Foreskin keratinocyte (primary cell): Measurements from ENCODE around the genes PRKCSH, ELOF1, GET3 and CALR.

DNA sequence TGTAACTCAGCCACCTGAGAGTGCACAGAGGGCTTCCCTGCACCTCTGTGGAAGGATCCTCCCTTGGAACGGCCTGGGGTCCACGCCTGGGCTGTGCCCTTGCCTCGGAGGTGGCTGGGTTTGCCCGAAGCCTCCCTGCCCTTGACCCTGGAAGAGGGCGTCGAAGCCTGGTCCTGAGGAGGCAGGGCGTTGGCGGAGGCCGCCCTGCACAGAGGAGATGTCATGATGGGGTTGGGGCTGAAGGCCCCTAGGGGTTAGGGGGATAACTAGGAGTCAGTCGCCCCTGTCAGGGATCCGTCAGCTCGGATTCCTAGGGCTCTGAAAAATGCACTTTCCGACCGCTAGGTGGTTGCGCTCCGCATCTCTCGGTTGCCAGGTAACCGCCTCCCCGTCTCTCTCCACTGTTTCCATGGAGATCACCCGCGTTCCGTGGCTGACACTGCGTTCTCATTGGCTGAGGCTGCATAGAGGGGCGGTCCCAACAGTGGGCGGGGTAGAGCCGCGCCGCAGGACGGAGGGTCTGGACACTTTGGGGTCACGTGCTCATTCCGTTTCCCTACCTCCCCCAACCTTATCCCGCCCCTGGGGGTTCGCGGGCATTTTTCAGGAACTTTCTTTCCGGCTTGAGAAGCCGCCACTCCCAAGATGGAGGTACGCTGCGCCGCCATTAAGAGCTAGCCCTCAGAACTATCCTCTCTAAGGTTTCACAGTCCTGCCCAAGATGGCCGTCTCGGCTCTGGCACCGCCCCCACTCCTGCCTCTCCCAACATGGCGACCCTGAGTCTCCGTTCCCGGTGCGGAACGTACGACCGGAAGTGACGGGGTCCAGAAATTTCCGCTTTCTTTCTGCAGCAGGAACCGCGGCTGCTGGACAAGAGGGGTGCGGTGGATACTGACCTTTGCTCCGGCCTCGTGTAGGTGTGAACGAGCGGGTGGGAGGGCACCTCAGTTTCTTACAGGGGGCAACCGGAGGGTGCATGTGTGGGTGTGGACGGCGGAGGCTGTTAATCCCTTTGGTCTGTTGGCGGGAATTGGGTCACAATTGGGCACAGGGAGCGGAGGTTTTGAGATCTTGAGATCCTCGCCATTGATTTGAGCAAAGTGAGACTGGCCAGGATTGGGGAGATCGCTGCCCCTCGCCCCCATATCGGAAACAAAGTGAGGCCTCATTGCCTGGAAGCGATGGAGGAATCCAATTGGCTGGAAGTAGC is at the start of gene PRKCSH:
PRKCSH (plus strand) TSS at position 843 of the 1,211 bp plus-strand sequence.
- RAMPAGE, total RNA: start-site peak on the plus strand centred at position 857 of the sequence, 44 bp wide, 39 and 238 reads in 2 replicates

- RAMPAGE, total RNA: no peak
Measured at GRCh38 chr19:11479948-11480475, 834 bp downstream of the ELAVL3 start.

DNA sequence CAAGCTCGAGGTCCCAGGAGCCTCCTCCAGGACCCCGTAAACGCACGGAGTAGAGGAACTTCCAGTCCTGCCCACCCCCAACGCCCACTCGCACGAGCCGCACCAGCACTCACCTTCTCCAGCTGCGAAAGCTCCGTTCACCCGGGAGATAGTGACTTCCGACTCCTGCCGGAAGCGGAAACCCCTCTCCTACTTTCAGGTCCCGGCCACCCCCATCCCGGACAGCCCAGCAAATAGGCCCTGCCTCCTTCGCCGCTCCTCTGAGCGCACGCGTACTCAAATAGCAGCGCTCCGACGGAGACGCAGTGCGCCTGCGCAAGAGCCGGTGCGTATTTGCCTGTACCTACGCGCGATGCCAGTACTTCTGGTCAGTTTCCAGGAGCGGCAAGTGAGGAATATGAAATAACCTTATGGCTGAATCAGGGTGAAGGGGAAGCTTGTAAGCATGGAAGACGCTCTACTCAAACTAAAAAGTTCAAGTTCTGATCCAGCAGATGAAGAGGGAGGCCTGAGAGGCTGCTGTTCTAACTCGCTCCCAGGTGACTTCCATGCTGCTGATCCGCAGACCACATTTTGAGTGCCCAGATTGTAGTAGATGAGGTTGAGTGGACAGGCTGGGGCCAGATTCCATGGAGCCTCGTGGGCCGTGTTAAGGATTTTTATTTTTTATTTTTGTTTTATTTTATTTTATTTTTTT is at the start of gene ELOF1:
ELOF1 (minus strand) TSS at position 153 of the 697 bp plus-strand sequence.
- RAMPAGE, total RNA: no peak

DNA sequence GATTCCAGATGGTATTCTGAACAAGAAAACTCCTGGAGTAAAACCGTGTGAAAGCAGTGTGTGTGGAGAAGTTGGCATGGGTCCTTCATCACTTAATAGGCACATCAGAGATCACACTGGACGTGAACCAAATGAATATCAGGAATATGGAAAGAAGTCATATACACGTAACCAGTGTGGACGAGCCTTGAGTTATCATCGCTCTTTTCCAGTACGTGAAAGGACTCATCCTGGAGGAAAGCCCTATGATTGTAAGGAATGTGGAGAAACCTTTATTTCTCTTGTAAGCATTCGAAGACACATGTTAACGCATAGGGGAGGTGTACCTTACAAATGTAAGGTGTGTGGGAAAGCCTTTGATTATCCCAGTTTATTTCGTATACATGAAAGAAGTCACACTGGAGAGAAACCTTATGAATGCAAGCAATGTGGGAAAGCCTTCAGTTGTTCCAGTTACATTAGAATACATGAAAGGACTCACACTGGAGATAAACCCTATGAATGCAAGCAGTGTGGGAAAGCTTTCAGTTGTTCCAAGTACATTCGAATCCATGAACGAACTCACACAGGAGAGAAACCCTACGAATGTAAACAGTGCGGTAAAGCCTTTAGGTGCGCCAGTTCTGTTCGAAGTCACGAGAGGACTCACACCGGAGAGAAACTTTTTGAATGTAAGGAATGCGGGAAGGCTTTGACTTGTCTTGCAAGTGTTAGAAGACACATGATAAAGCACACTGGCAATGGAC is 19.6 kb downstream of the ZNF627 start:
- RAMPAGE, total RNA: no peak

GRCh38 chr19:11694446-11695299 is 44.1 kb downstream of the ZNF823 start:
- RAMPAGE, total RNA: no peak

DNA sequence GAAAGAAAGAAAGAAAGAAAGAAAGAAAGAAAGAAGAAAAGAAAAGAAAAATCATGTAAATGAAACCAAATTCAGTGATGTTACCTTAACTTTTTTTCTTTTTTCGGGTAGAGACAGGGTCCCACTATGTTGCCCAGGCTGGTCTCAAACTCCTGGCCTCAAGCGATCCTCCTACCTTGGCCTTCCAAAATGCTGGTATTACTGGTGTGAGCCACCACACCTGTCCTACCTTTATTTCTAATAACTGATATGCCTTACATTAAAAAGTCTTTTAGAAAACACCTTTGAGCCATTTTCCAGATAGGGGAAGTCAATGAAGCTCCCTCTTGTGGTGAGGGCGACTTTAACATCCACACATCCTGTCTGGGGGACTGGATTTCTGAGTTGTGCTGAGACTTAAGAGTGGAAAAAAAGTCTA is 2.1 kb upstream of the ZNF440 start:
- RAMPAGE, total RNA: no peak

- RAMPAGE, total RNA: no peak
Measured at GRCh38 chr19:11924434-11924813, 483 bp upstream of the ZNF700 start.

- RAMPAGE, total RNA: no peak
Measured at GRCh38 chr19:11965949-11966415, 1.1 kb downstream of the ZNF763 start.

DNA sequence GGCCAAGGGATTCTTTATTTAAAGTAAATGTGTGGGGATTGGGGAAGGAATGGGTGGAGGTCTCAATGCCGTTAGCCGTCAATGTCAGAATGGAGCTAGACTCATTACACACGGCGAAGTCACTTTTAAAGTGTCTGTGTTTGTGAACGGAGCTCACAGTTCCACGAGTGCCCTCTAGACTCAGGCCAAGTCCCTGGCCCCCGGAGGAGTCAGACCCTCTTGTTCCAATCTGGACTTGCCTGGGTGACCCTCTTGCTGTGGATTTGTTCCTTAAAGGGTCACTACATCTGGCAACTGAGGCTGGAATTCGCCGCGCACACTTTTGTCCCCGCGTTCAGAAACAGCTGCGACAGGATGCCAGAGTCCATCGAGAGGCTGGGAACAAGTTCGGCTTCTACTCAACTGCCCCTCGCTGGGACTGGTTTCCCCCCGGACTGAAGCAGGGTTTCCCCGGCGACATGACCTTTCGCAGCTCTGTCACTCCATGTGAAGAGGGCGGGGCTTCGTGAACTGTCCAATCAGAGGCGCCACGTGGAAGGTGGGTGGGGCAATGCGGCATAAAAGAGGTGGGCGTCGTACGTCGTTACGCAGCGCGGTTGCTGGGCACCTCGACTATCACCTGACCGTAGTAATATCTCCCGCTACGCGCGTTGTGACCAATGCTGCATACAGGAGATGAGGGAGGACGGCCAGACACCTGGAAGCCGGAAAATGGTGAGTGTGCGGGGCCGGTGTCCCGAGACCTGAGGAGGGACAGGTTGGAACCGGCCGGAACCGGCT is 31.7 kb downstream of the ZNF136 start:
- RAMPAGE, total RNA: no peak

DNA sequence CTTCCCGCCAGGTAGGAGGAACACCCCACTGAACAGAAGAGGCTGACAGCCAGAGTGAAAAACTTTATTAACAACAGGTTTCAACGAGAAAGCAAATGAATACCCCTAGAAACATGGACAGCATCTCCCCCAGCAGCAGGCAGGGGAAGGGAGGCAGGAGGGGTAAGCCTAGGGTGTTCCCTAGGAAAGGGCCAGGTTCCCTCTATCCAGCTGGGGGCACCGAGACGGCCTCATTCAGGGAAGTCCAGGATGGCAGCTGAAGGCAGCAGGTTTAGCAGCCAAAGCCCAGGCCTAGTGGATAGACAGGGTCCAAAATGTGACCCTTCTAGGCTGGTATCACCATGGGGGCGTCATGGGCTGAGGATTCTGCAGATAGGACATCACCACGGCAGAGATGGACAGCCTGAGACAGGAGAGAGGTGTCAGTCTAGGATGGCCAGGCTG is 1.2 kb downstream of the WDR83OS start:
- RAMPAGE, total RNA: no peak

GRCh38 chr19:12737414-12737687 is at the start of gene GET3:
Gene GET3, plus strand, starts transcription at chr19:12737497.
- RAMPAGE, total RNA: start-site peak on the plus strand at chr19:12737492-12737496, 29 and 40 reads in 2 replicates

DNA sequence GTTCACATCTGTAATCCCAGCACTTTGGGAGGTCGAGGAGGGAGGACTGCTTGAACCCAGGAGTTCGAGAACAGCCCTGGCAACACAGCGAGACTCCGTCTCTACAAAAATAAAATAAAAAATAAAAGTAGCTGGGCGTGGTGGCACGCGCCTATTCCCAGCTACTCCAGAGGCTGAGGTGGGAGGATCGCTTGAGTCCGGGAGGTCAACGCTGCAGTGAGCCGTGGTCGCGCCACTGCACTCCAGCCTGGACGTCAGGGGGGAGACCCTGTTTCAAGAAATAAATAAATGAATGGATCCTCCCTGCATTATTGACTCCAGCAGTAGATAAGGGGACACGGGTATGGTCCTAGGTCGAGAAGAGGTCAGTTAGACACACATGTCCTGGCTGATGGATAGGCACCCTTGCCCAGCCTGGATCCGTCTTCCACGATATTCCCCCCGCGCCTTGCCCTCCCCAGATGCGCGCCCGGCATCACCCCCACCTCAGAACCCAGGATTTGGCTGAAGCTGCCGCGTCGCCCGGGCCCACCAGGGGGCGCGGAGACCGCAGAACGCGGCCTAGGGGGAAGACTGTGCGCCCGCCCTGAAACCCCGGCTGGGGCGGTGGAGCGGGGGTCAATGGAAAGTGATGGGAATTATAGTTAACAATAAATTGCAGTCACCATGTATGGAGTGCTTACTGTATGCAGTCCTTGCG is 2.0 kb upstream of the HOOK2 start:
- RAMPAGE, total RNA: no peak

DNA sequence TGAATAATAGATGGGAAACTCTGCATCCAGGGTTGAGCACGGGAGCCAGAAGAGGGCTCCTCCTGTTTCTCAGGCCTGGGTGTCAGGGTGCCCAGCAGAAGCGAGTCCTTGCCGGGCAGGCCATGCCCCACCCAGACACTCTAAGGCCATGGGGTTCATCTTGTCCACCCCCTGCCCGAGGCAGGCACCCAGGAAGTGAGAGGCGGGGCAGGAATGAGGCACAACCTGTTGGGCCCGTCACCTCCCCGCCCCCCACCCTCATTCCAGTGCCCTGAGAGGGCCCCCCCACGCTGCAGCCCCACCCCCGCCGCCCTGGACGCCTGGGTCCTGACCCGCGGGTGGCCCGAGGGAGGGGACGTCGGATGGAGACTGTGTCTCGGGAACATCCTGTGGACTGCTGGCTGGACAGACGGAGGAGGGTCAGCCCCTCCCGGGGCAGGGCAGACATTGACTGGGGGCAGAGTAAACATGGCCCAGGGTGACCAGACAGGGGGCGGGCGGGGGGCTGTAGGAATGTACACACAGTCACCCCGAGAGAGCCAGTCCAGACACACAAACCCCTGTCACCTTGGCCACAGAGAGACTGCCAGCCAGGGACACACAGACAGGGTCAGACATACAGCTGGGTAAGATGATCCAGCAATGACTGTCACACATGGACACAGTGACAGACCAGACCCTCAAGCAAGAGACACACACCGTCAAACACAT is 7.4 kb upstream of the JUNB start:
- RAMPAGE, total RNA: no peak

DNA sequence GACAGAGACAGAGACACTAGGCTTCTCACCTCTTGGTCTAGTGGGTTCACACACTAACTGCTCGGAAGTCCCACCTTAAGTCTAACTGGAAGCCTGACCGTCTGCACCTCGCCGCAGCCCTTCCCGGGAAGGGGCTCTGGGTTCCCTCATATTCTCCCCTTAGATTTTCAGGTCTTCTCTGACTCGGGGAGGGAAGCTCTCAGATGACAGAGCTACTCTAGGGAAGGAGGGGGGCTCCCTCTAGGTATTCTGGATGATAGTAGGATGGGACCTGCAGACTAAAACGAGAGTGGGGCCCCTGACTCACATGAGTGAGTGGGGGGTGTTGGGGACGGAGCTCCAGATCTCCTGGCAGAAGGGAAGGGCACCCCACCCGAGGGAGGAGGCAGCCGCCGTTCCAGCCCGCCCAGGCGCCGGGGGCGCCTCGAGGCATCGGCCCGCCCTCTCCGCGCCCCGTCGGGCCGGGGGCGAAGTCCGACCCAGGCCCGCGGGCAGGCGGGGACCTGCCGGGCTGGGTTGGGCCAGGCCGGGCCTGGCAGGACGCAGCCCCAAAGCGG is 2.0 kb upstream of the JUNB start:
- RAMPAGE, total RNA: no peak

GRCh38 chr19:12791705-12791874 is 304 bp downstream of the JUNB start:
- RAMPAGE, total RNA: no peak

- RAMPAGE, total RNA: no peak
Measured at GRCh38 chr19:12891404-12892051, 568 bp downstream of the GCDH start.

GRCh38 chr19:12897586-12897937 is 6.6 kb downstream of the GCDH start:
- RAMPAGE, total RNA: no peak

GRCh38 chr19:12938548-12938923 is at the start of gene CALR:
Gene CALR, plus strand, starts transcription at chr19:12938609.
- RAMPAGE, total RNA: start-site peak on the plus strand at chr19:12938610-12938618, 106 and 488 reads in 2 replicates

GRCh38 chr19:12938924-12939062 is 384 bp downstream of the CALR start:
- RAMPAGE, total RNA: no peak

- RAMPAGE, total RNA: no peak
Measured at GRCh38 chr19:12947700-12948441, 2.2 kb downstream of the RAD23A start.